LUHMES (cell line): Measurements from ENCODE around the genes ALG8, NARS2 and FAM181B.

GRCh38 chr11:77740658-77741112 is 79.8 kb downstream of the RSF1 start:
- PRO-cap: no peak

- PRO-cap: bidirectional peak, plus-strand start at chr11:78139756, minus-strand start at chr11:78139620
Measured at GRCh38 chr11:78139244-78140481, at the start of gene ALG8. Gene ALG8, minus strand, starts transcription at chr11:78139626.

GRCh38 chr11:78160373-78160984 is 21.1 kb upstream of the ALG8 start:
- PRO-cap: no peak

DNA sequence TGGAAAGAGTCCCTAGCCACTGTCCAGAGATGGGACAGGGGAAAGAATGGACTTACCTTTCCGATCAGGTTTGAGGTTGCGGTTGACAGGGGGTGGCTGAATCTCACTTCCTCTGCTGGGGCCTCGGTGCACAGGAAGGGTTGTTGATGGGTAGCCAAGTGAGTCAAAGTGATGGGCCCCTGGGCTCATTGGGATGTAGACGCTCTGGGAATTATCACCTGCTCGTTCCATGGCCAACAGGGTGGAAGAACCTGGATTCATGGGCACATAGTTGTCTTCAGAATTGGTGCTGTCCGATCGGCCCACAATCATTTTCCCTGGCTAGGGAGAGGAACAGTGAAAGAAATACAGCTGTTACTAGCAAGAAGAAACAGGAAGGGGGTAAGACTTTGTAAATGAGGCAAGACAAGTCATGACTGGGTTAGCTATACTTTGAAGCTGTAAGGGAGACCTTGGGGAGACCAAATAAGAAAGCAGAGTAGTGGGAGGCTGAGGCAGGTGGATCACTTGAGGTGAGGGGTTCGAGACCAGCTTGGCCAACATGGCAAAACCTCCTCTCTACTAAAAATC is 34.7 kb downstream of the USP35 start:
- PRO-cap: no peak

- PRO-cap: no peak
Measured at GRCh38 chr11:78224753-78225489, 36.2 kb downstream of the USP35 start.

- PRO-cap: no peak
Measured at GRCh38 chr11:78230428-78230870, 41.7 kb downstream of the USP35 start.

DNA sequence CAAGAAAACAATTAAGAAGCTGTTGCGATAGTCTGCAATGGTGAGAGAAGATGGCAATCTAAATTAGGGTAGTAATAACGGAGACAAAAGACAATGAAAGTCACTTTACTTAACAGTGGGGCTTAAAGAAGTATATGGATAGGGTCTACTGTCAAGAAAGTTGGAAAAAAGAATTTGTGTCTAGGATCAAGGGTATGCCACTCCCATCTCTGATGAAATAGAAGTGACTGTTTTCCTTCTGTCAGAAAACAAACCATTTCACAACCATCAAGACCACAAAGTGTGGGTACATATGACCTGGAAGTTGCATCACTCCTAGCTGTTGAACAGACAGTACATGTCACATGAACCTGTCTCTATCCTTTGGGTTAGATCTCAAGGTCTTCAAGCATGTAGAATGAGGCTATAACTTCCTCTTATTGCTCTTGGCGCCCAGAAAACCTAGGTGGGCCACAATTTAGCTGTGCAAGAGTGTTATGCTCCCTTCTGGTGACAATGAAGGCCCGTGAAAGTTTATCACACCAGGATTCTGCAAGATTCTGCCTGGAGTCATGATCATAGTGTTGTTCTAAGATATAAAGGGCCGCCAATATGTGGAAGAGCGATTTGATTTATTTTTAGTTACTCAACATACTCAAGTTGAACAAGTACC is 101.5 kb downstream of the USP35 start:
- PRO-cap: no peak

GRCh38 chr11:78311540-78312312 is 105.9 kb downstream of the GAB2 start:
- PRO-cap: no peak

- PRO-cap: no peak
Measured at GRCh38 chr11:78349928-78350978, 67.4 kb downstream of the GAB2 start.

DNA sequence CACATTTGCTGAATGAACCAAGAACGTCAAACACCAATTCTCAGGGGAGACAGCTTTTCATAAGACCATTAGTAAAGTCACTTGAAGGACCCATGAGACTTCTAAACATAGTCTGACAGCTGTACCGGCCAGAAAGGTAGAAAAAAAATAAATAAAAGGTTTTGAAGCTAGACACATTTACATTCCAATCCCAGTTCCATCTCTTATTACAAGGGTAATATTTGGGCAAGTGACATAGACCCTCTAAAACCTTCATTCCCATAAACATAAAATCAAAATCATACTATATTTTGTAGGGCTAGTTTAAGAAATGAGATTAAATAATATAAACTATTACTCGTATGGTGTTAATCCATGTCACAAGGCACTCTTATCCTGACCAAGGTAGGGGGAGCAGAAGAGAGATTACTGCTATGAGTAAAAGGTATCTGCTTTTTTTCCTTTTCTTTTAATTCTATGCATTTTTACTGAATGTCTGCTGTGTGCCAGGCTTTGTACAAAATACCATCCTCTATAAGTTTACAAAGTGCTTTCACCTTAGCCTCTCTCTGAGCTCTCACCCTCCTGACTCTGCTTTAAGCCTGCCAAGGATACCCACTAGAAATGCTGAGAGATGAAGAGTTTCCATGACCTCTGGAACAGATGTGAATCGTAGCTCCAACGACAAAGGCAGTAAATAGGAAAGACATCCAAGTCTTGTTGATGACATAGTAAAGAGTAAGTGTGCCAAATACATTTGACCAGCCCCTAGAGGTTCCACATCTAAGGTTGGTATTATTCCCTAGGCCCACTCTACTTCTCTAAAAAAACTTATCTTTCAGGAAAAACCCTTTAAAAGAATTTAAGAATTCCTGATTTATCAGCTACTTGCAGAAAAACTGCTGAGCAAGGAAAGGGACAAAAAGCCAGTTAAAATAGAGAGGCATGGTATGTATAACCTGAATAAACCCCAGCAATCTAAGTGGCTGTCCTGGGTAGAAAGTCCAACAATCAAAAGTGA is 45.6 kb downstream of the GAB2 start:
- PRO-cap: no peak

DNA sequence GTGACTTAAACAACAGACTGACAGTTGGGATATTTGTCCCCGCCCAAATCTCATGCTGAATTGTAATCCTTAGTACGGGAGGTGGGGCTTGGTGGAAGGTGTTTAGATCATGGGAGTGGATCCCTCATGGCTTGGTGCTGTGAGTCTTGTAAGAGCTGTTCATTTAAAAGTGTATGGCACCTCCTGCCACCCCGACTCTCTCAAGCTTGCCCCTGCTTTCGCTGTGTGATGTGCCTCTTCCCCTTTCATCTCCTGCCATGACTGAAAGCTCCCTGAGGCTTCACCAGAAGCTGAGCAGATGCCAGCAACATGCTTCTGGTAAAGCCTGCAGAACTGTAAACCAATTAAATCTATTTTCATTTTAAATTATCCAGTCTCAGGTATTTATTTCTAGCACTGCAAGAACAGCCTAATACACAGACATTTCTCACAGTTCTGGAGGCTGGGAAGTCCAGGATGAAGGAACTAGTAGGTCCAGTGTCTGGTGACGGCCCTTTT is 40.8 kb downstream of the GAB2 start:
- PRO-cap: no peak

- PRO-cap: no peak
Measured at GRCh38 chr11:78394522-78395235, 22.9 kb downstream of the GAB2 start.

- PRO-cap: no peak
Measured at GRCh38 chr11:78400007-78400600, 17.5 kb downstream of the GAB2 start.

- PRO-cap: no peak
Measured at GRCh38 chr11:78400832-78401389, 16.7 kb downstream of the GAB2 start.

GRCh38 chr11:78416809-78417525 is 653 bp downstream of the GAB2 start:
- PRO-cap: unidirectional peak, plus-strand start at chr11:78416889; bidirectional peak, plus-strand start at chr11:78417085, minus-strand start at chr11:78416964

DNA sequence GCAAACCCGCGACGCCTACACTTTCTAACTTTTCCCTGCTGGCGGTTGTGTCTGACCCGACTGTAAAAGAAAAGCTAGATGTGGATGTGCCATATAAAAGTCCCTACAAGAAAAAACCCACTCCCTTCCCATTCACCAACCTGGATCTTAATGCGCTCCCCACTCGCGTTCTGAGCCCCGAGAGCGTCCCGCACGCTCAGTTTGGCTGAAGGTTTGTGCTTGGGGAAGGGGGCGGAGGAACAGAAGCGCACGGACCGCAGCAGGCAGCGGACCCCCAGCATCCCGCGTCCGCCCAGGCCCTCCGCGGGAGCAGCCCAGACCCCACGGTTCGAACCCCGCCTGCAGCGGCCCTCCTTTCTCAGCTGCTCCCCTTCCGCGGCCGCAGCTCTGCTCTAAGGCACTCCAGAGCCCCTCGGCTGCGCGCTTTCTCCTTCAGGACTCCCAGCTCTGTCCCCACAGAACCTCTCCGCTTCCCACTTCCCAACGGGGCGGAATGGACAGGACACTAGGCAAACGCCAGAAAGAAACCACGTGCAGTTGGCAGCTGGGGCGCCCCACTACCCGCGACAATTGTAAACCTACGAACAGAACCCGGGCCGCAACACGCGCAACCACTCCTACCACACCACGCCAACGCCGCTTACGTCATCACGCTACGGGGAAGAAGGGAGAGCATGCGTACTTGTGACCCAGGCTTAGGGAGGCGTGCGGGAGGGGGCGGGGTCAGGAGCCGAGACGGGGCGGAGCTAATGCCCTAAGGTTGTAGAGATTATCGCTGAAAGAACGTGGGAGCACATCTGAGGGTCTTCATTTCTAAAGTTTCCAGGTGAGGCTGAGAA is at the start of gene NARS2:
Gene NARS2 (minus strand): TSS at position 657 of the 839 bp plus-strand sequence.
- PRO-cap: bidirectional peak, plus-strand start at position 732 of the sequence, minus-strand start at position 615 of the sequence

DNA sequence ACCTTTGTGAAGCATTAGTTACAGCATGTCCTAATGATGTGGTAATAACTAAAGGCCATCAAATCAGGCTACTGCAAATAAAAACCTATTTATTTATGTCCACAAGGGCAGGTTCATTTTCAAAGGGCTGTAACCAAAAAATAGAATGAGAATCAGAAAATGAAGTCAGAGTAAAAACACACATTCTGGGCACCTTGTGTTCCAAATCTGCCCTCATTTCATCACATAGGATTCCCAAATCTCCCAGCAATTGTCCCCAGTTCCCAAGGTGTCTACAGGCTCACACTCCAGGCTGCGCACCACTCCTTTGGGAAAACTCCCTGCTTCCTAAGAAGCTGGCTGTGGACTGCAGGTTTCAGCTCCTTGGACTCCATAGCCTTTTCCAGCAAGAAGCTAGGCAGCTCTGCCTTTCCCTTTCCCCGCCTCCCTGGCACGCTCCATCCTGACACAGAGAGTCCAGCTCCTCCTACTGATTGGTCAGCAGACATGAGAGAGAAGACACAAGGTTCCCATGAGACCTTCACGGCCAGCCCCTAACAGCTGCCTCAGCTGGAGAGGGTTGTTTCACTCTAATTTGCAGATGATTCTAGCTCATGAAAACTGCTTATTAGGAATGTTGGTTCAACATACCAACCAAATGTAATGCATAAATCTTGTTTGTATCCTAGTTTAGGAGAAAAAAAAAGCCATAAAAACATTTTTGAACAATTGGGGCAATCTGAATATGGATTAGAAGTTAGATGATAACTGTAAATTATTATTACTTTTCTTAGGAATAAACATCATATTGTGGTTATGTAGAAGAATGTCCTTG is 27.6 kb downstream of the TENM4 start:
- PRO-cap: no peak

GRCh38 chr11:82733022-82734062 is at the start of gene FAM181B:
Gene FAM181B, minus strand, starts transcription at chr11:82733864.
- PRO-cap: no peak

- PRO-cap: no peak
Measured at GRCh38 chr11:83116220-83116550, 40.7 kb upstream of the PCF11 start.

DNA sequence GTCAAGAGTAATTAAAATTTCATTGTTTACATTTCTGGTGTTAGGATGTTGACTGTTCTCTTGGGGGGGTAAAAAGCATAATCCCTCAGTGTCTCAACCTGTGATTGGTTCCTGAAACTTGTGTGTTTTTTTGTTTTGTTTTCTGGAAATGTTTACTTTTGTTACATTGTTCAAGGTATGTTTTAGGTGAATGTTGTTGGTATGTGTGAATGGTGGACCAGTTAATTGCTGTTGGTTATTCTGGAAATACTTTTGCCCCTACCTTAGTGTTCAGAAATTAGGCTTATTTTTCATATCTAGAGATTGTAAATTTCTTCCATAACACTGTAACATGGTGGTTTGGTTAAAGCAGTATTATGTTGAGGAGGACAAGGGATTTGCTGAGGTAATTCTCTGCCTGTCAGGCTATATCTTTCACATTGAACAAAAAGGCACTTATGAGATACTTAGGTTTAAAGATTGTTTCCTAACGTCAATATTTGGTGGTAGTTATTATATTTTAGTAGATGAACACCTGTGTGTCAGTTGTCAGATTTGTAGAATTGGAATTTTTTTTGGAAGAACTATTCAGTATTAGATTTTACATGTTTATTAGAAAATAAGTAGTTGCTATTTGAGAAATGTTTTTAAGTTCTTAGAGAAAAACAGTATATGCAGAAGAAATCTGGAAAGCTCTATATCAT is 5.0 kb downstream of the PCF11 start:
- PRO-cap: no peak